Bronchial epithelial cell (primary cell): Measurements from ENCODE around the genes GLG1 and TMEM231.

GRCh38 chr16:72986031-72986449, 61.9 kb downstream of the ZFHX3 start:
- RRBS, 2 experiments: no CpG with 5 or more reads among the region's 7 CpGs

- RRBS, 2 experiments: no CpG with 5 or more reads among the region's 11 CpGs
Observed at GRCh38 chr16:73054102-73054559, 6.2 kb upstream of the ZFHX3 start.

DNA sequence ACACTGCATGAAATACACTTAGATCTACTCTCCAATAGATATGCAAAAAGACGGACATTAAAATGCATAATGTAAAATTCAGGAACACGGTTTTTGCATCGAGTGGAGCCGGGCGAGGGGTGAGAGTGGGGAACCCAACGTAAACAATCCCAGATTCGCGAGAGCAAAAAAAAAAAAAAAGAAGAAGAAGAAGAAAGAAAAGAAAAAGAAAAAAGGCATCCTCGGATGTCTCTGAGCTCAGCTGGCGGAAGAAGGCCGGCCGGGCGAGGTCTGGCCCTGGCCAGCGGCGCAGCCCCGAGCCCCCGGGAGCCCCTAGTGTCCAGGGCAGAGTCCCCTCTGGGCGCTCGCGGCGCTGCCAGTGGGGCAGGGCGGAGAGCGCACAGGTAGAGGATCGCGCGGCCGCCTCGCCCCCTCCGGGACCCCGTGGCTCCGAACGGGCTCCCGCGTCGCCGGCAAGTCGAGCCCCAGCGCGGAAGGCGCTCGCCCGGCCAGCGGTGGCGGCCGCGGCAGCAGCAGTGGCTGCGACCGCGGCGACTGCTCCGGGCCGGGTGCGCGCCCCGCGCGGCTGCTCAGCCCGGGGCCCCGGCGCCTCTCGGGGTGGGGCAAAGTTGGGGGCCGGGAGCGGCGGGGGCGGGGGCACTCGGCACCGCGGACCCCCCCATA, 9.6 kb upstream of the ZFHX3 start:
- RRBS, 2 experiments: 1 to 2% methylated on average over 36 of the region's 68 CpGs

- RRBS, 2 experiments: no CpG with 5 or more reads among the region's 13 CpGs
Observed at GRCh38 chr16:73093418-73093735, 45.4 kb upstream of the ZFHX3 start.

- RRBS, 2 experiments: no CpG with 5 or more reads among the region's 10 CpGs
Observed at GRCh38 chr16:73124046-73124728, 76.3 kb upstream of the ZFHX3 start.

DNA sequence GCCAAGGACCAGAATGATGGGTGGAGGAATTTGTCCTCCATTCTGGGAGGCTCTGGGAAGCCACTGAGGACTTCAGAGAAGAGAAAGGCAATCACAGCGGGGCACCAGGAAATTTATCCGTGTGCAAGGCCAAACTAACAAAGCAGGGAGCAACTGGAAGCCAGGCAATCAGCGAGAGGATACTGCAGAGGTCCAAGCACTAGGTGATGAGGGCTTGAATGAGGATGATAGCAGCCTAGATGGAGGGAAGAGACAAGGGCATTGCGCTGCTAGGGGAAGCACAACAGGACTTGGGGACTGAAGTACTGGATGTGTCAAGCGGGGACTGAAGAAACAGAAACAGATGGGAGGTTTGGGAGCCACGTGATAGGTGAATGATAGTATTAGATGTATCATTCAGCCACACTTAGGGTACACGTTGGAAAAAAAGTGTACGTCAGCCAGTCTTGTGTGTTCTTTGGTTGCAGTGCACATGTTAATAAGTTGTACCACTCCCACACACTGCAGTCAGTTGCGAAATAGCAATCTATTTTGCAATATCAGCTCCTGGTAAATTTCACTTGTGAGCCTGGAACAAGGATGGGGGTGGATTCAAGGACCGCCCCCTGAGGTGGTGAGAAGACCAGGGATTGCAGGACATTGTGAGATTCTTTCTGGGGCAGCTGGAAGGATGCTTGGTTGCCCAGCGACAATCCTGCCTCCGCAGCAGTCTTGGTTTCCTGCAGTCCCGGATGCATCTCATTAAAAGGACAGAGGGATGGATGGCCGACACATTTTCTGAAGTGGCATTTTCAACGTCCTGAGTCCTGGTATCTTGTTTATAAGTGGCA, 78.4 kb upstream of the ZFHX3 start:
- RRBS, 2 experiments: no CpG with 5 or more reads among the region's 15 CpGs

DNA sequence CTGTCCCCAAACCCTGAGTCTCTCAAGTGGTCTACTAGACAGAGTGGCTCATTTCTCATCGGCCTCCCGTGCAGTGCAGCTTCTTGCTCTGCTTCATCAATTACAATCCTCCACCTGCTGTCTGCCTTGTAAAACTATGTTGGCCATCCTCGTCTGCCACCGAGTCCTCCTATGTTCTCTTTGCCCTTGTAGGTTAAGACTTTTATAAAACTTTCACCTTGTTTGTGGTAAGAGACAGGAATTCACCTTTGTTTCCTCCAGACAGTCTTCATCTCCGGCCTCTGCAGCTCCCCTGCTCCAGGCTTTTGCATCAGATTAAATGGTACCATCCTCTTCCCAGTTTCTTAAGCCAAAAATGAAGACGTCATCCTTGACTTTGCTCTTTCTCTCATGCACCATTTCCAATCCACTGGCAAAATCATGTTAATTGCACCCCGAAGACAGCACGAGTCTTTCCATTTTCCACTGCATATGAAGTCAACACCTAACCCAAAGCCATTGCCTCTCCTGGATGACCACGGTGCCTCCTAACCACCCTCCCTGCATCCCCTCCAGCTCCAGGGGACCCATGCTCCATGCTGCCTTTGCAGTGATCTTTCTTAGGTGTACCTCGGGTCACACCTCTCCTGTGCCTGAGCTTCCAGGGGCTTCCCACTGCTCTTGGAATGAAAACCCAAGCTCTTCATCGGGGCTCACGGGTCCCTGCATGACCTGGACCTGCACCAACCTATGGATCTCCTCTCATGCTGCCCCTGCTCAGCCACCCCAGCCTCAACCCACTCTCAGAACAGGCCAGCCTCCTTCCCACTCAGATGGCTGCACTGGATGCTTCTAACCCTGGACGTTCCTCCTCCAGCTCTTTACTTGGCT, 22.3 kb downstream of the PSMD7 start:
- RRBS, 2 experiments: no CpG with 5 or more reads among the region's 13 CpGs

- RRBS, 2 experiments: no CpG with 5 or more reads among the region's 15 CpGs
Observed at GRCh38 chr16:74391467-74392108, 15.5 kb downstream of the NPIPB15 start.

GRCh38 chr16:74583973-74584690, 22.8 kb downstream of the GLG1 start:
- RRBS, 2 experiments: no CpG with 5 or more reads among the region's 10 CpGs

- RRBS, 2 experiments: 1% methylated on average over 26 to 32 of the region's 92 CpGs
Observed at GRCh38 chr16:74606112-74607334, at the start of gene GLG1. Gene GLG1 (minus strand): TSS chr16:74607114.

DNA sequence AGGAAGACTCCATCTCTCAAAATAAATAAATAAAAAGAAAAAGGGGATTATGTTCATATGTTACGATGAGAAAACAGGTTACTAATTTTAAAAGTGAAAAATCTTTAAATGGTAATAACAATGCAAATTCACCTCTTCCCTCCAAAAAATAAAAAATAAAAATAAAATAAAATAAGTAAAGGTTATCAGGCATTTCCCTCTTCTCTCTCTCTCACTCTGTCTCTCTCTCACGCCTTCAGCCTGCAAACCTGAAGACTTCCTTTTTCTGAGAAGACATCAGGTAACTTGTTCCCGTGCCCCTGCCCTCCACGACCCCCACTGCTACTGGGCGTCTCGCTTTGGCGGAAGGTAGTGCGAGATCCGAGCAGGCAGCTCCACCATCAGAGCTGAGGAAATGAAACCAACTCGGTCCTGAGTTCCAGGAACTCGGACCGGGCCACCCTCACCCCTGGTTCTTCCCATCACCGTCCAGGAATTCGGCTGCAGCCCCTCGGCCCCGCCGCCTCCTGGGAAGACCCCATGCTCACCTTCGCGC, 669 bp downstream of the MLKL start:
- RRBS, 2 experiments: no CpG with 5 or more reads among the region's 19 CpGs

GRCh38 chr16:74843588-74844102, 69.0 kb upstream of the FA2H start:
- RRBS, 2 experiments: no CpG with 5 or more reads among the region's 11 CpGs

DNA sequence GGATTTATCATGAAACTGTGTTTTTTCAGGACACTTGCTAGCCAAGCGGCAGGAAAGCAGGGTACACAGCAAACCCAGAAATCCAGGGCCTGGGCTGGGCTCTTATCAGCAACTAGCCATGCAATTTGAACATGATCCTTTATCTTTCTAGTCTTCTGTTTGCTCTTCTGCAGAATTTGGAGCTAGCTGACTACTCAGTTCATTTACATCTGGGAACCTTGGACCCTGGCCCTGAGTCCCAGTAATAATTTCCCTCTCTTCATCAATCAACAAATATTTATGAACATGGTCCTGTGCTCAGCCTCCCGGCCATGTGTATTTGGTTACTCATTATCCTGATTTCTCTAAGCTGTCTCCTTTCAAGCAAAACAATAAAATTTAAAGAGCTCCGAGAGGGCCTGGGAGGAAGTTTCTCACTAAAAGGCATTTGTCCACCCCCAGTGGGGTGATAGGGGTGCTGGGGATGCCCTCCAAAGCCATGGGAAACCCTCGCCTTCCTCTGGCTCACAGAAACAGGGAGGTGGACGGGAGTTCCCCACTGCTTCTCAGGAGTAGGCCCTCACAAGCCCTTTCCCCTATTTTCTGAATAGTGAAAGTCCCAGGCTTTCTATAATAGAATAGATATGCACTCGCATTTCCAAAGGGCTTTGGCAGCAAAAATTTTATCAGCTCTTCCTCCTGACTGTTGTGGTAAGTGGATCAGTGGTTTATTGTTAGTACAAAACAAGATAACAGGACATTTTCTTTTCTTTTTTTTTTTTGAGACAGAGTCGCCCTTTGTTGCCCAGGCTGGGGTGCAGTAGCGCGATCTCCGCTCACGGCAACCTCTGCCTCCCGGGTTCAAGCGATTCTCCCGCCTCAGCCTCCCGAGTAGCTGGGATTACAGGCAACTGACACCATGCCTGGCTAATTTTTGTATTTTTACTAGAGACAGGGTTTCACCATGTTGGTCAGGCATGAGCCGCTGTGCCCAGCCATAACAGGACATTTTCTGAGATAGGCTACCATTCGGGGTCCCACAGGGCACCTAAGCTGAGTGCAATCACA, 6.9 kb upstream of the WDR59 start:
- RRBS, 2 experiments: no CpG with 5 or more reads among the region's 17 CpGs

DNA sequence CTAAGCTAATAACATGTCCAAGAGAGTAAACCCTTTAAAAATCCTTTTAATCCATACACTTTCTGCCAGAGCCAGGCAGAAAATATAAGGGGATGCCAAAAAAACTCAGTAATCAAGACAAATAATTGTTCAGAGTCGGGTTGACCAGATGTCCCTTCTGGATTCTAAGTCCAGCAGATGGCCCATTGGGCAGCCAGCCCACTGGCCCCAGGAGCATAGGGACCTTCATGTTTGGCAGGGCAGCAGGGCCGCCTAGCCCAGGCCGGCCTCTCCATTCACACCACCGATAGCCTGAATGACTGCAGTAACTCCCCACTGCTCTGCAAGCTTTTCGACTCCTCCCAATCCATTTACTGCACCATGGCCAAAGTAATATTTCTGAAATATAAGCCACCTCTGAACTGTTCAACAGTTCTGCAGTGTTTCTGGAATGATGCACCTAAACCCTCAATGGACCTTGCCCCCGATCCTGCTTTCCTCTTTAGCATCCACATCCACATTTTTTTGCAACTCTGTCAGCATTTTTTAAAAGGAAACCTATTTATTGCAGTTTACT, 46.5 kb downstream of the LDHD start:
- RRBS, 2 experiments: no CpG with 5 or more reads among the region's 6 CpGs

DNA sequence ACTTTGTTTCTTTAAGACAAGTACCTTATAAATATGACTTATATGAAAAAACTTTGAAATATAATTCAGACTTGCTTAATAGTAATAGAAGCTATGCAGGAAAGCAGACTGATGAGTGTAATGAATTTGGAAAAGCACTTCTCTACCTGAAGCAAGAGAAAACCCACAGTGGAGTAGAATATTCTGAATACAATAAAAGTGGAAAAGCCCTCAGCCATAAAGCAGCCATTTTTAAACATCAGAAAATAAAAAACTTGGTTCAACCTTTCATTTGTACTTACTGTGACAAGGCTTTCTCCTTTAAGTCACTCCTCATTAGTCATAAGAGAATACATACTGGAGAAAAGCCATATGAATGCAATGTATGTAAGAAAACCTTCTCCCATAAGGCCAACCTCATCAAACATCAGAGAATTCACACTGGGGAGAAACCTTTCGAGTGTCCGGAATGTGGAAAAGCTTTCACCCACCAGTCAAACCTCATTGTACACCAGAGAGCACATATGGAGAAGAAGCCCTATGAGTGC, 21.1 kb downstream of the ZFP1 start:
- RRBS, 2 experiments: no CpG with 5 or more reads among the region's 2 CpGs

DNA sequence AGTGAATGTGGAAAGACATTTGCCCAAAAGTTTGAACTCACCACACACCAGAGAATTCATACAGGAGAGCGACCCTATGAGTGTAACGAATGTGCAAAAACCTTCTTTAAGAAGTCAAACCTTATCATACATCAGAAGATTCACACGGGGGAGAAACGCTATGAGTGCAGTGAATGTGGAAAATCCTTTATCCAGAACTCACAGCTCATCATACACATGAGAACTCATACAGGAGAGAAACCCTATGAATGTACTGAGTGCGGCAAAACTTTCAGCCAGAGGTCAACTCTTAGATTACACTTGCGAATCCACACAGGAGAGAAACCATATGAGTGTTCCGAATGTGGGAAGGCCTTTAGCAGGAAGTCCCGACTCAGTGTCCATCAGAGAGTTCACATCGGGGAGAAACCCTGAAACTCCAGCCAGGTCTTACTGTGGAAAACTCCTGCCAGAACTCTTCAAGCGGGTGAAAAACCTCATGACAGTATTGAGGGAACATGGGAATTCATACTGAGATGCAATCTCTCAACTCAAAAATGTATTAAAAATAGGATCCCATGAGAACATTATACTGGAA, 21.7 kb downstream of the ZFP1 start:
- RRBS, 2 experiments: no CpG with 5 or more reads among the region's 10 CpGs

DNA sequence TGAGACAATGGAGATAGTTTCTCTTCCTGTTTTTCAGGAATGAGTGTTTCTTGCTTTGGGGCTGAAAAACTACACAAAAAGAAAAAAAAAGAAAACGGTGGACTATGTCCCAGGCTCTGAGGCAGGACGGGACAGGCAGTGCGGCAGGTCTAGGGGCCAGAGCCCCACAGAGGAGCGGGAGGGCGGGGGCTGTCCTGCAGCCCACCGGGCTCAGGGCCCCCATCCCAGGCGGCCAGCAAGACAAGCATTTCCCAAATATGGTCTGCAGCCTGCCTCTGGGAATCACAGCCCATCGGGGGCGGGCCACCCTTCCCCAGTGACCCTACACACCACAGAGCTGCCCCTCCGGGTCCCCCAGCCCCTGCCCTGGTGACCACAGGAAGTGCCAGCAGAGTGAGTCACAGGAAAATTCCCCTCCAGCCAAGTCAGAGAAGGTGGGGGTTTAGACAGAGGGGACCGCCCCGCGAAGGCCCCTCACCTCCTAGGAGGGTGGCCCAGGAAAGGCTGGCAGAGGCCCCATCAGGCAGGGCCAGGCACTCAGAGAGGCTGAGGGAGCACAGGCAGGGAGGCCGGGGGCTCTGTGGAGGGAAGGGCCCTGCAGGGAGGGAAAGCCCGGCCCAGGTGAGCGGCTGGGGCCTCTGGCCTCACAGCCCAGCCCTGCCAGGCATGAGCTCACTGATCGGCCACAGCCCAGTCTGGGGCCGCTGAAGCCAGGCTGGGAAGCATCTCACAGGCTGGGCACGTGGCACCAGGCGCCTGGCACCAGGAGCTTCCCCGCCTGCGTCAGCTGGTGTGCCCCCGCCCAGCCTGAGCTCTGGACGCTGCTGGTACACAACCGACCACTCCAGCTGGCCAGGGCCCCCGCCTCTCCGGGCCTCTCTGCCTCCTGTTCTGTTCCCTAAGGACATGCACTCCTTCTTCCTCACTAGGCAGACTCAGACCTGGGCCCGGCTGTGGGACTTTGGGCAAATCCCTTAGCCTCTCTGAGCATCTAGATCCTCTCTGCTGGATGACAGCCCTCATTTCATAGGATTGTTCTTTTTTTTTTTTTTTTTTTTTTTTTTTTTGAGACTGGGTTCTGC, 6.2 kb downstream of the BCAR1 start:
- RRBS, 2 experiments: 14% methylated on average over 2 to 4 of the region's 28 CpGs

GRCh38 chr16:75342223-75342654, 90.8 kb upstream of the BCAR1 start:
- RRBS, 2 experiments: no CpG with 5 or more reads among the region's 2 CpGs

DNA sequence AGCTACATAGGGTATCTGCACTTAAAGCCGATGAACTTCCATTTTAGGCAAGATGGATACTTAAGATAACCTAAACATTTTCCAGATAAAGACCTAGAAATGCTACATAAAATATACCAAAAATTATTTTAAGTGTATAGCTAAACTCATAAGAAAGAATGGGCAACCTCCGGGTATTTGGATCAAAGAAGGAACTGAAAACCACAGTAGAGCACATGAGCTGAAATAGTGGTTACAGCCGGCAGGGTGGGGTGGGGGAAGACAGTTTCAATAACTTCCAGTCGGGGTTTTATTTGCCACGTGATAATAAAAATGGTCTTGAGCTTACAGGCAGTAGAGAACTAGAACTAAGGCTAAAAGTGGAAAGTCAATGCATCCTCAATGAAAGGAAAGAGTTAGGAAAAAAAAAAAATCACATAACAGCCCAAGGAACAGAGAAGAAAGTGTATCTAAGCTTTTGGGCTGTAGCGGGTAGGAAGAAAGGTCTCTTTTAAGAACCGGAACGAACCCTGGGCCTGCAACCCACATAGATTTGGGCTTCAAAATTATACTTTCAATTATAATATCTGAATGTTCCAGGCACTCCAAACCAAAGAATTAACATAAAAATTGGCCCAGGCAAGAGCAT, 53.0 kb downstream of the CFDP1 start:
- RRBS, 2 experiments: 98% methylated on average over 2 of the region's 8 CpGs; no CpG with 5 or more reads in 1 of the 2 experiments

- RRBS, 2 experiments: under 1 to 1% methylated on average over 16 of the region's 85 CpGs
Observed at GRCh38 chr16:75555686-75556725, at the start of gene TMEM231. Gene TMEM231 (minus strand): TSS chr16:75556252.